K562 (cell line): ENCODE measurements around a stretch of chr1.

DNA sequence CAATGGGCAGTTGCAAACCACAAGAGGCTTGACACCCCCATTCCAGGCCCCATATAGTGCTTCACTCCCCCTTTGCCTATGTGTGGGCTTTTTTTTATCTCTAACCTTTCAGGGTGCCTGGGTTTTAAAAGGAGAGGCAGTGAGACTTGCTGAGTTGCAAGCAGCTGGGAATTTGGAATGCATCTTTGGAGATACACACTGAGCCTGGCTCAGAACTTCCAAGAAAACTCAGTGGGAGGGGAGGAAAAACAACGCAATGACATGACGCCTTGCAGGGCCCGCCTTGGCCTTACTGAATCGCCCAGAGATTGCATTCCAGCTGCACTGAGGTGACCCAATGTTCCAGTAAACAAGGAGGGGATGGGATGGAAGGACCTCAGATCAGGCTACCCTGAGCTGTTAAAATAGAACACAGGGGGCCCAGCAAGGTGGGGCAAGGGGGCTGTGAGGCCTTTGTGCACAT is 145.3 kb upstream of the ZNF648 start:
- RAMPAGE, long total RNA = no peak
- RRBS = no CpG with 5 or more reads among the region's 4 CpGs
PRO-cap:
- standard = no peak
- CoPRO, capped RNA only, 2 experiments = no peak in any of the 2 experiments
- CoPRO, capped and uncapped RNA, 2 experiments = no peak in any of the 2 experiments
- CoPRO, uncapped RNA only, 2 experiments = no peak in any of the 2 experiments
CAGE:
- cytosol, long polyA plus RNA = no peak
- long polyA plus RNA = no peak
- nucleolus, long total RNA = no peak
- nucleus, long polyA plus RNA = no peak

DNA sequence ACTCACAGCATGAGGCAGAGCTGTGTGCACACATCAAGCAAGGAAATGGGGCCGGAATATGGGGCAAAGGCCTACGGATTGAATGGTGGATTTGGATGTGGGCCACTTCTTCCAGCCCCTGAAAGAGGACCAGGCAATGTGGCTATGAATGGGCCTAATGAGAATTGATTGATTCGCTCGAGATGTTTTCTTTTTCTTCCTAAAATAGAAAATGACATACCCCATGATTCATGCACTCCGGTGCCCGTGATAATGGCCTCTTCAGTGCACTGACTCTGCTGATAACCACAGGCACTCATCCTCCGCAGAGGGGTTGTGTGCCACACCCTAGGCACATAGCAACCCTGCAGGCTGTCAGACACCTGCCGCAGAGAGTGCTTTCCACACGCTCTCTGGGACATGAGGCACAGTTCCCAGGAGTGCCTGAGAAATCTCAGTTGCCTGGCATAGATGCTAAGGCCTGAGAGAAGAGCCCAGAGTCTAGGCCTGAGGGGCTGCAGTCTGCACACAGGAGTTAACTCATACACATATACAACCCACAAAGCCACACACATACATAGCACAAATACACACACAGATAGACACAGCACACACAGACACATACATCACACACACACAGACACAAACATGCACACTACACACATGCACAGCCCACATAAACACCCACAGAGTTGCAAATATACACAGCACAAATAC is 155.3 kb downstream of the GLUL start:
- RAMPAGE, long total RNA = no peak
- RRBS = no CpG with 5 or more reads among the region's 9 CpGs
PRO-cap:
- standard = no peak
- CoPRO, capped RNA only, 2 experiments = no peak in any of the 2 experiments
- CoPRO, capped and uncapped RNA, 2 experiments = no peak in any of the 2 experiments
- CoPRO, uncapped RNA only, 2 experiments = no peak in any of the 2 experiments
CAGE:
- cytosol, long polyA plus RNA = no peak
- long polyA plus RNA = no peak
- nucleolus, long total RNA = no peak
- nucleus, long polyA plus RNA = no peak

DNA sequence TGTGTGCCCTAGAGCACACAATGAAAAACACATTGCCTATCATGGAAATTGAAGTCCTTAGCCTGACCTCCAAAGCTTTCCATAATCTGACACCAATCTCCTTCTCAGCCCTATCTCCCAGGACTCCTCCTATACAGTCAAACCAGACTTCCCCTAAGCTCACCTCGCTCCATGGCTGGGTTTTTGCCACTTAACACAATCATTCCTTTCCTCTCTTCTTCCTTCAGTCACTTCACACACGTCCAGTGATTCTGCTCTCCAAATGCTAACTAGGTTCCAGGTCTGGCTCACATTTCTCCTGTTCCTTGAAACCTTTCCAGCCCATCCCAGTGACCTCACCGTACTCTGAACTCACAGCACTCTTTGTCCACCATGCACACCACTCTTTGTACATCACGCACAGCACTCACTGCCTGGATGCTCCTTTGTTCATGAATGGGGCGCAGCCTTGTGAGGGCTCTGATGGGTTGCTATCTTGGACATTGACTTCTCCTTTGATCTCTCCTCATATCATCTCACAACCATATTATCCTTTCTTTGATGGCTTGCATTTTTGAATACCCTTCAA is 98.4 kb downstream of the GLUL start:
- RAMPAGE, long total RNA = no peak
- RRBS = no CpG with 5 or more reads among the region's 5 CpGs
PRO-cap:
- standard = no peak
- CoPRO, capped RNA only, 2 experiments = no peak in any of the 2 experiments
- CoPRO, capped and uncapped RNA, 2 experiments = no peak in any of the 2 experiments
- CoPRO, uncapped RNA only, 2 experiments = no peak in any of the 2 experiments
CAGE:
- cytosol, long polyA plus RNA = no peak
- long polyA plus RNA = no peak
- nucleolus, long total RNA = no peak
- nucleus, long polyA plus RNA = no peak

GRCh38 chr1:182615638-182615991 is 11.4 kb upstream of the RGS16 start:
- RAMPAGE, long total RNA = no peak
- RRBS = no CpG with 5 or more reads among the region's 8 CpGs
PRO-cap:
- standard = no peak
- CoPRO, capped RNA only, 2 experiments = no peak in any of the 2 experiments
- CoPRO, capped and uncapped RNA, 2 experiments = no peak in any of the 2 experiments
- CoPRO, uncapped RNA only, 2 experiments = no peak in any of the 2 experiments
CAGE:
- cytosol, long polyA plus RNA = no peak
- long polyA plus RNA = no peak
- nucleolus, long total RNA = no peak
- nucleus, long polyA plus RNA = no peak

- RAMPAGE, long total RNA = no peak
- RRBS = no CpG with 5 or more reads among the region's 9 CpGs
PRO-cap:
- standard = no peak
- CoPRO, capped RNA only, 2 experiments = no peak in any of the 2 experiments
- CoPRO, capped and uncapped RNA, 2 experiments = no peak in any of the 2 experiments
- CoPRO, uncapped RNA only, 2 experiments = peak in 2 of 2 experiments; most common plus-strand start chr1:182858728 (in 2)
CAGE:
- cytosol, long polyA plus RNA = no peak
- long polyA plus RNA = no peak
- nucleolus, long total RNA = no peak
- nucleus, long polyA plus RNA = no peak
Observed at GRCh38 chr1:182858427-182859694, 19.7 kb downstream of the DHX9 start.

- RAMPAGE, long total RNA = no peak
- RRBS = no CpG with 5 or more reads among the region's 9 CpGs
PRO-cap:
- standard = no peak
- CoPRO, capped RNA only, 2 experiments = peak in 1 of 2 experiments; most common plus-strand start chr1:182888722 (in 1)
- CoPRO, capped and uncapped RNA, 2 experiments = peak in 2 of 2 experiments; most common plus-strand start chr1:182888896 (in 1); most common minus-strand start chr1:182888915 (in 1)
- CoPRO, uncapped RNA only, 2 experiments = peak in 2 of 2 experiments; most common plus-strand start chr1:182888856 (in 2); most common minus-strand start chr1:182888633 (in 1)
CAGE:
- cytosol, long polyA plus RNA = no peak
- long polyA plus RNA = no peak
- nucleolus, long total RNA = no peak
- nucleus, long polyA plus RNA = no peak
Observed at GRCh38 chr1:182888436-182889386, 49.6 kb downstream of the DHX9 start.

GRCh38 chr1:182953371-182953788 is 414 bp upstream of the SHCBP1L start:
- RAMPAGE, long total RNA = no peak
- RRBS = no CpG with 5 or more reads among the region's 10 CpGs
PRO-cap:
- standard = no peak
- CoPRO, capped RNA only, 2 experiments = no peak in any of the 2 experiments
- CoPRO, capped and uncapped RNA, 2 experiments = no peak in any of the 2 experiments
- CoPRO, uncapped RNA only, 2 experiments = no peak in any of the 2 experiments
CAGE:
- cytosol, long polyA plus RNA = no peak
- long polyA plus RNA = no peak
- nucleolus, long total RNA = no peak
- nucleus, long polyA plus RNA = no peak

DNA sequence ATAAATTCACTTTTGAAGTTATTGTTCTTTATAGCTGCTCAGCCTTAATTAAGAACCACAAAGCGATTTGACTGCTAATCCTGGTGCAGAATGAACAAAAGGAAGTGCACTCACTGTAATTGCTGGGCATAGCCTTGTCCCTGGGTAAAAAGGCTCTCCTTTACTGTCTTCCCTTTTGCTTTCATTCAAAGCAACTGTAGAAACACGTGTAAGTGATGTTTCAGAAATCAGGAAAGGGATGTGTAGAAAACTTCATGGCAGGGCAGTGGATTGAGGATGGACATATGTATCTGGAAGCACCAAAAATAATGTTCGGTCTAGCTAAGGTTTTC is 1.4 kb downstream of the LAMC1 start:
- RAMPAGE, long total RNA = no peak
- RRBS = no CpG with 5 or more reads among the region's 3 CpGs
PRO-cap:
- standard = no peak
- CoPRO, capped RNA only, 2 experiments = no peak in any of the 2 experiments
- CoPRO, capped and uncapped RNA, 2 experiments = no peak in any of the 2 experiments
- CoPRO, uncapped RNA only, 2 experiments = no peak in any of the 2 experiments
CAGE:
- cytosol, long polyA plus RNA = no peak
- long polyA plus RNA = no peak
- nucleolus, long total RNA = no peak
- nucleus, long polyA plus RNA = no peak

- RAMPAGE, long total RNA = no peak
- RRBS = no CpG with 5 or more reads among the region's 11 CpGs
PRO-cap:
- standard = no peak
- CoPRO, capped RNA only, 2 experiments = no peak in any of the 2 experiments
- CoPRO, capped and uncapped RNA, 2 experiments = no peak in any of the 2 experiments
- CoPRO, uncapped RNA only, 2 experiments = no peak in any of the 2 experiments
CAGE:
- cytosol, long polyA plus RNA = no peak
- long polyA plus RNA = no peak
- nucleolus, long total RNA = no peak
- nucleus, long polyA plus RNA = no peak
Observed at GRCh38 chr1:183136206-183136638, 49.8 kb upstream of the LAMC2 start.

DNA sequence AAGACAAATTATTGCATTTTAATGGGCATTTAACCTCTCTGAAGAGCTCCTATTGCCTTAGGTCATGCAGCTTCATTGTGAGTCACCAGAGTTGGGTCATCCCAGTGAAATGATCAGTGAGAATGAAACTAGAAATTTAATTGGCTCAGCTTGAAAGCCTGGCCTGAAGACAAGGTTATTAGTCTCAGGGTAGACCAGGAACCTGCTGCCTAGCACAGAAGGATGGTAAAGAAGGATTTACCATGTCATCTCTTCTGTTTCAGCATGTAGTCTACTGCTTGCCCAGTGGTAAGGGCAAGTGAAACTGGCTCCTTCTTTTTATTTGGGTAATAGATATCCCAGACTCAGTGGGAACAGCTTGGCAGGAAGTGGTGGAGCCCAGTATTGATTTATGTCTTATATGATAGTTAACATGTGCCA is 23.5 kb downstream of the LAMC2 start:
- RAMPAGE, long total RNA = no peak
PRO-cap:
- standard = no peak
- CoPRO, capped RNA only, 2 experiments = no peak in any of the 2 experiments
- CoPRO, capped and uncapped RNA, 2 experiments = no peak in any of the 2 experiments
- CoPRO, uncapped RNA only, 2 experiments = no peak in any of the 2 experiments
CAGE:
- cytosol, long polyA plus RNA = no peak
- long polyA plus RNA = no peak
- nucleolus, long total RNA = no peak
- nucleus, long polyA plus RNA = no peak

DNA sequence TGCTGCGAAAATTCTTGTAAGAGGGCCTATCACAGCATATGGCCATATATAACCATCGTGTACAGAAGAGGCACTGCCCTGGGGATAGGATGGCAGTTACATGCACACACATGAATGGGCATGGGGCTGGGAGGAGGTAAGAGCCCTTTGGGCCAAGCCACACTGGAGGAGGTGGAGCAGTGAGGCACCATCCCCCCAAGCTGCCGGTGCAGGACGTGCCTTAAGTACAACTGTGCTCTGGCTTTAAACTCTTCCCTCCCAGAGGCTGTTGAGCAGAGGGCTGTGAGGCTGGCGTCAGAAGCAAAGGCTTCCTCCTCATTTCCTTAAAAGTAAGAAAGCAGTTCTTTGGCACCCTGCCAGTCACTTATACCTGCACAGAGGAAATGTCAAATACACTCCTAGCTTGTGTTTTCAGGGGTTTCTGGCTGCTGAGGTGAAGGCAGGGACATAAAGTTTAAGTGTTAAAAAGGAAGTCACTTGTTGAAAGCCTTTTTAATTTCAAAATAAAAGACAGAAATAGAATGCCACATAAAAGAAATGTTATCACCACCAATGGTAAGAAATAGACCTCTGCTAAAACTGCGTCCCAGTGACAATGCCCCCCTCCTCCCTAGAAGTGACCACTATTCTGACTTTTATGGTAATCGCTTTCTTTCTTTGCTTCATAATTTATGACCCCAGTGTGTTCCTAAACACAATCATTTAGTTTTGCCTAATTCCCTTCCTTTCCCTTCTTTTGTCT is 33.0 kb downstream of the LAMC2 start:
- RAMPAGE, long total RNA = no peak
- RRBS = no CpG with 5 or more reads among the region's 7 CpGs
PRO-cap:
- standard = no peak
- CoPRO, capped RNA only, 2 experiments = no peak in any of the 2 experiments
- CoPRO, capped and uncapped RNA, 2 experiments = no peak in any of the 2 experiments
- CoPRO, uncapped RNA only, 2 experiments = no peak in any of the 2 experiments
CAGE:
- cytosol, long polyA plus RNA = no peak
- long polyA plus RNA = no peak
- nucleolus, long total RNA = no peak
- nucleus, long polyA plus RNA = no peak

GRCh38 chr1:183241267-183241815 is 55.3 kb downstream of the LAMC2 start:
- RAMPAGE, long total RNA = no peak
- RRBS = no CpG with 5 or more reads among the region's 5 CpGs
PRO-cap:
- standard = no peak
- CoPRO, capped RNA only, 2 experiments = no peak in any of the 2 experiments
- CoPRO, capped and uncapped RNA, 2 experiments = no peak in any of the 2 experiments
- CoPRO, uncapped RNA only, 2 experiments = no peak in any of the 2 experiments
CAGE:
- cytosol, long polyA plus RNA = no peak
- long polyA plus RNA = no peak
- nucleolus, long total RNA = no peak
- nucleus, long polyA plus RNA = no peak

DNA sequence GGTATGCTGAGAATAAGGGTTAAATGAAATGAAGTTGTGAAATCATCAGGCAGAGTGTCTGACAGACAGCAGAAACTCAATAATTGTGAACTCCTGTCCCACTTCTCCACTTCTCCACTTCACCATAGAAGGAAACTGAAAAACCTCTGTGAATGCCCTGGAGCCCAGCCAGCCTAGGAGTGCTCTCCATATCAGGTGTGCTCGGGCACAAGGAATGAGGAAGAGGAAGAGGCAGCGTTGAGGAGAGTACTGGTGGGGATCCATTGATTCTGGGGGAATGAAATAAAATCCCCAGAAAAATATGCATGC is 47.8 kb downstream of the NMNAT2 start:
- RAMPAGE, long total RNA = no peak
- RRBS = no CpG with 5 or more reads among the region's 2 CpGs
PRO-cap:
- standard = no peak
- CoPRO, capped RNA only, 2 experiments = no peak in any of the 2 experiments
- CoPRO, capped and uncapped RNA, 2 experiments = no peak in any of the 2 experiments
- CoPRO, uncapped RNA only, 2 experiments = no peak in any of the 2 experiments
CAGE:
- cytosol, long polyA plus RNA = no peak
- long polyA plus RNA = no peak
- nucleolus, long total RNA = no peak
- nucleus, long polyA plus RNA = no peak

DNA sequence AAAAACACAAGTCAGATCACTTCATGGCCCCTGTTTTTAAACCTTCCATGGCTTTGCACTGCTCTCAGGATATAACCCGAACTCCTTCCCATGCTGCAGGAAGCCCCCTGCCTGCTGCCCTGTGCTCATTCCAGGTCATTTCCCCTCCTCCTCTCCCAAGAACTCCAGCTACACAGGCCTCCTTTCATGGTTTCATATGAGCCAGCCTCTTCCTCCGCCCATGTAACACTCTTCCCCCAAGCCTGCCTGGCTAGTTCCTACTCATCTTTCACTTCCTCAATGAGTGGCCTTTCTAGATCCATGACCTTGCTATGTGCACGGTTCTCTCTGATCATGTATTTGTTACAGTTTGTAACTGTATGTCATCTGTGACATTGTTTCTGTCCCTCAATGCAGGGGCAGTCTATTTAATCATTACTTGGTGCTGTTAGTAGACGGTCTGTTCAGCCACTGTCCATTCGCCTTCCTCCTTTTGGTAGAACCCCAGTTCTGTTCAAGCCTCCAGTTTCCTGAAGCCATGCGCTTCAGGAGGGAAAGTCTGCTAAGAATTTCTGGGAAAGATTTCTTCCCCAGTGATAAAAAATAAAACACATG is 3.2 kb upstream of the NCF2 start:
- RAMPAGE, long total RNA = no peak
- RRBS = no CpG with 5 or more reads among the region's 6 CpGs
PRO-cap:
- standard = no peak
- CoPRO, capped RNA only, 2 experiments = no peak in any of the 2 experiments
- CoPRO, capped and uncapped RNA, 2 experiments = no peak in any of the 2 experiments
- CoPRO, uncapped RNA only, 2 experiments = no peak in any of the 2 experiments
CAGE:
- cytosol, long polyA plus RNA = no peak
- long polyA plus RNA = no peak
- nucleolus, long total RNA = no peak
- nucleus, long polyA plus RNA = no peak

DNA sequence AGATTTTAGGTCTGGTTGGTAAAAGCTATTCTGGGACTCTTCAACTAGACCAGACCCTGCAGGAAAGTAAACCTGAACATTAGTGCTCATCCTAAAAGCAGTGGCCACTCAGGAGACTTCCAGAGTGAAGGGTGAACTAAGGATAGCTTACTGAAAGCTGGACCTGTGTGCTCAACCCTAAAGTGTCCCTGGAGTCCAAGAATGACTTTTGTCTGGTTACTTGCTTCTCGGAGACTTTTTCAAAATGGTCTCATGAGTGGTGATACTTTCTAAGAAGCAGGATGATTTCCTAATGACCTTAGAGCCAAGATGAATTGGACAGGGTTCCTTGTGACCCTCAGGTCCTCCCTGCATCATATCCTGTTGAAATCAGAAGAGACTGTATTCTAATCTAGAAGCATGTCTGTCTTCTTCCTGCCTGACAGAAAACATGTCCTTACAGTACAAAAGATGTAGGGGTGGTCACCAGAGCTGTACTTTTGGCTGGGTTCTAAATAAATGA is 16.7 kb downstream of the RGL1 start:
- RAMPAGE, long total RNA = no peak
- RRBS = no CpG with 5 or more reads among the region's 1 CpG
PRO-cap:
- standard = no peak
- CoPRO, capped RNA only, 2 experiments = no peak in any of the 2 experiments
- CoPRO, capped and uncapped RNA, 2 experiments = no peak in any of the 2 experiments
- CoPRO, uncapped RNA only, 2 experiments = no peak in any of the 2 experiments
CAGE:
- cytosol, long polyA plus RNA = no peak
- long polyA plus RNA = no peak
- nucleolus, long total RNA = no peak
- nucleus, long polyA plus RNA = no peak

DNA sequence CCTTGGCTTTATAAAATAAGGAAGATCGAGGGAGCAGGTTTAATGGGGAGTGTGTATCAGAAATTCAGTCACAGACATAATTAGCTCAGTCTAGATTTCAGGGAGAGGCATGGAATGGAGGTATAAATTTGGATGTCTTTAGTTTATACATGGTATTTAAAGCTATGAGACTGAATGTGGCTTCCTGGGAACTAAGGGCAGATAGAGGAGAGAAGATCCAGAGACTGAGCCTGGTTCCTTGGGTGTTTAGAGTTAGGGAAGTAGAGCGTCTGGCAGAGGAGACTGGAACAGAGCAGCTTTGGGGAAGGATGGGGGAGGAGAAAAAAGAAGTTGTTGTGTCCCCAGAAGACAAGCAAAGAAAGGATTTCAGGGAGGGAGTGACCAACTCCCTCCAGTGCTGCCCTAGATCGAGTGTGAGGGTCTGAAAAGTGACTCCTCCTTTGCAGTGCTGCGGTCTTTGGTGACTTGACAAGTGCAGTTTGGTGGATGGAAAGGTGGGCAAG is 62.2 kb downstream of the RGL1 start:
- RAMPAGE, long total RNA = no peak
- RRBS = no CpG with 5 or more reads among the region's 4 CpGs
PRO-cap:
- standard = no peak
- CoPRO, capped RNA only, 2 experiments = no peak in any of the 2 experiments
- CoPRO, capped and uncapped RNA, 2 experiments = no peak in any of the 2 experiments
- CoPRO, uncapped RNA only, 2 experiments = no peak in any of the 2 experiments
CAGE:
- cytosol, long polyA plus RNA = no peak
- long polyA plus RNA = no peak
- nucleolus, long total RNA = no peak
- nucleus, long polyA plus RNA = no peak

DNA sequence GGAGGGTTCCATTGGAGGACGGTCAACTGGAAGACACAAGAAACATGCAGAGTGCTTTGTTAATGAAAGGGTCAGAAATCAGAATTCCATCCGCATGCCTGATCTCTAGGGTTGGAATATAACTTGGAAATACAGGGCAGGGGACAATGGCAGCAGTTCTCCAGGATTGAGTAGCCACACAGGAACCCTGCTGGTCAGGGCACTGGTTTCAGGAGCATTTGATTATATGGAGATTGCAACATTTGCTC is 82.8 kb downstream of the COLGALT2 start:
- RAMPAGE, long total RNA = no peak
- RRBS = no CpG with 5 or more reads among the region's 2 CpGs
PRO-cap:
- standard = no peak
- CoPRO, capped RNA only, 2 experiments = no peak in any of the 2 experiments
- CoPRO, capped and uncapped RNA, 2 experiments = no peak in any of the 2 experiments
- CoPRO, uncapped RNA only, 2 experiments = no peak in any of the 2 experiments
CAGE:
- cytosol, long polyA plus RNA = no peak
- long polyA plus RNA = no peak
- nucleolus, long total RNA = no peak
- nucleus, long polyA plus RNA = no peak

- RAMPAGE, long total RNA = no peak
- RRBS = no CpG with 5 or more reads among the region's 1 CpG
PRO-cap:
- standard = bidirectional peak, plus-strand start at chr1:183996687, minus-strand start at chr1:183996588
- CoPRO, capped RNA only, 2 experiments = peak in 2 of 2 experiments; most common plus-strand start chr1:183996687 (in 2); most common minus-strand start chr1:183996561 (in 1)
- CoPRO, capped and uncapped RNA, 2 experiments = peak in 1 of 2 experiments; most common plus-strand start chr1:183996687 (in 1); most common minus-strand start chr1:183996562 (in 1)
- CoPRO, uncapped RNA only, 2 experiments = no peak in any of the 2 experiments
CAGE:
- cytosol, long polyA plus RNA = no peak
- long polyA plus RNA = no peak
- nucleolus, long total RNA = no peak
- nucleus, long polyA plus RNA = no peak
Observed at GRCh38 chr1:183996450-183996795, 41.1 kb downstream of the COLGALT2 start.

DNA sequence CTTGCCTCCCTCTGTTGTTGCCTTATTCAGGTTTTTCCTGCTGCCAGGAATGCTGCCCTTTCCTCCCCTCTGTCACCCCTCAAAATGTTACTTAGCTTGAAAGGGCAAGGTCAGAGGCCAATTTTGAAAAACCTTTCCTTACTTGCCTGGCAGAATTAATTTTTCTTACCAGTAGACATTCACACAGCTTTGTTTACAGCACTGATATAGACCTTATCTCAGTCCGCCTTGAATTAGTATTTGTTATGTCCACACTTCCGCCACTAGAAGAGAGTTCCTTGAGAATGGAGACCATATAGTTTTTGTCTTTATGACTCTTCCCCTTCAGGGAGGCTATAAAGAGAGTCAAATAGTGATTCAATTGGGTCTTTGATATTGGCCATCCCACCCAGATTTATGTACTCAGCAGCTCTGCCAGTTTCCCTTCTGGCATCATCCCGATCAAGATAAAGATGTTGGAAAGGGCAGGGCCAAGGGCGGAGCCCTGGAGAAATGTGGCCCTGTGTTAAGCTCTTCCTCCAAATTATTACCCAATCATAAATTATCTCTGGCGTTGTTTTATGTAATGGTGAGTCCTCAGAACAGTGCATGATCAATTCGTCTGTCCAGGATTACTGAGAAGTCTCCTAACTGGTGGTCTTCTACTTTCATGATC is 38.9 kb downstream of the C1orf21 start:
- RAMPAGE, long total RNA = no peak
- RRBS = no CpG with 5 or more reads among the region's 6 CpGs
PRO-cap:
- standard = no peak
- CoPRO, capped RNA only, 2 experiments = no peak in any of the 2 experiments
- CoPRO, capped and uncapped RNA, 2 experiments = no peak in any of the 2 experiments
- CoPRO, uncapped RNA only, 2 experiments = no peak in any of the 2 experiments
CAGE:
- cytosol, long polyA plus RNA = no peak
- long polyA plus RNA = no peak
- nucleolus, long total RNA = no peak
- nucleus, long polyA plus RNA = no peak